NCI-H460 (cell line): ENCODE measurements around the genes PTGER1, DNAJB1 and ZNF333.

DNA sequence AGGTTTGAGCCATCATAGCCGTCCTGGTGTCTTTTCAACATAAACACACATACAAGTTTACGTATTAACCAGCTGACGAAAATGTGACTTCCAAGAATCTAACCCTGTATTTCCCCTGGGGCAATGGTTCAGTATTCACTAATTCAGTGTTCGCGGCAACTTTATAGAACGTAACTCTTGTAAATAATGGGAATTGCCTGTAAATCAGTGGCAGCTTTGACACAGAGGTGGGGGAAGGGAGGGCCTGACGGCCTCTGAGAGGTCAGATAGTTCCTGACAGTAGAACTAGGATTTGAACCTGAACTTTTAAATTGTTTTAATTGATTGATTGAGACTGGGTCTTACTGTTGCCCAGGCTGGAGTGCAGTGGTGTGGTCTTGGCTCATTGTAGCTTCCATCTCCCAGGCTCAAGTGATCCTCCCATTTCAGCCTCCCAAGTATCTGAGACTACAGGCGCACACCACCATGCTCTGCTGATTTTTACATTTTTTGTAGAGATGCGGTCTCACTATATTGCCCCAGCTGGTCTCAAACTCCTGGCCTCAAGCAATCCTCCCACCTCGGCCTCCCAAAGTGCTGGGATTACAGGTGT is 7.8 kb upstream of the PRKACA start:
RAMPAGE:
- cytosol, long total RNA: no peak
- long total RNA: no peak
- nucleus, long total RNA: no peak

DNA sequence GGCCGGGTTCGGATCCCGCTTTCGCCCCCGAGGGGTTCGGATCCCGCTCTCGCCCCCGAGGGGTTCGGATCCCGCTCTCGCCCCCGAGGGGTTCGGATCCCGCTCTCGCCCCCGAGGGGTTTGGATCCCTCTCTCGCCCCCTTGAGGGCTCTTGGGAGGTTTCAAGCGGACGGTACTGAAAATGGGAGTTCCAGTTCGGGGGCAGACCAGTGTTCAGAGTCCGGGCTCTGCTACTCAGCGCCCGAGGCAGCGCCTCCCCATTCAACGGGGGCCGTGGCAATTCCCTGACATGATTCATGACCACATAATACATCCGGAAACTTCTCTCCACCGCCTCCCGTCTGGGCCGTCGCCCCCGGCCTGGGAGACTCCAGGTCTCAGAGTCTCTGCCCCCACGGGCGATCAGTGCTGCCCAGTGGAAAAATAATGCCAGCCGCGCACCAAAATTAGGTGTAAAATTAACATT is 995 bp upstream of the ASF1B start:
RAMPAGE:
- cytosol, long total RNA: no peak
- long total RNA: no peak
- nucleus, long total RNA: no peak

RAMPAGE:
- cytosol, long total RNA: no peak
- long total RNA: no peak
- nucleus, long total RNA: no peak
Measured at GRCh38 chr19:14138408-14138996, 2.1 kb upstream of the ASF1B start.

RAMPAGE:
- cytosol, long total RNA: no peak
- long total RNA: no peak
- nucleus, long total RNA: no peak
Measured at GRCh38 chr19:14149148-14150208, 13.1 kb upstream of the ASF1B start.

RAMPAGE:
- cytosol, long total RNA: no peak
- long total RNA: no peak
- nucleus, long total RNA: no peak
Measured at GRCh38 chr19:14150209-14151204, 14.1 kb upstream of the ASF1B start.

DNA sequence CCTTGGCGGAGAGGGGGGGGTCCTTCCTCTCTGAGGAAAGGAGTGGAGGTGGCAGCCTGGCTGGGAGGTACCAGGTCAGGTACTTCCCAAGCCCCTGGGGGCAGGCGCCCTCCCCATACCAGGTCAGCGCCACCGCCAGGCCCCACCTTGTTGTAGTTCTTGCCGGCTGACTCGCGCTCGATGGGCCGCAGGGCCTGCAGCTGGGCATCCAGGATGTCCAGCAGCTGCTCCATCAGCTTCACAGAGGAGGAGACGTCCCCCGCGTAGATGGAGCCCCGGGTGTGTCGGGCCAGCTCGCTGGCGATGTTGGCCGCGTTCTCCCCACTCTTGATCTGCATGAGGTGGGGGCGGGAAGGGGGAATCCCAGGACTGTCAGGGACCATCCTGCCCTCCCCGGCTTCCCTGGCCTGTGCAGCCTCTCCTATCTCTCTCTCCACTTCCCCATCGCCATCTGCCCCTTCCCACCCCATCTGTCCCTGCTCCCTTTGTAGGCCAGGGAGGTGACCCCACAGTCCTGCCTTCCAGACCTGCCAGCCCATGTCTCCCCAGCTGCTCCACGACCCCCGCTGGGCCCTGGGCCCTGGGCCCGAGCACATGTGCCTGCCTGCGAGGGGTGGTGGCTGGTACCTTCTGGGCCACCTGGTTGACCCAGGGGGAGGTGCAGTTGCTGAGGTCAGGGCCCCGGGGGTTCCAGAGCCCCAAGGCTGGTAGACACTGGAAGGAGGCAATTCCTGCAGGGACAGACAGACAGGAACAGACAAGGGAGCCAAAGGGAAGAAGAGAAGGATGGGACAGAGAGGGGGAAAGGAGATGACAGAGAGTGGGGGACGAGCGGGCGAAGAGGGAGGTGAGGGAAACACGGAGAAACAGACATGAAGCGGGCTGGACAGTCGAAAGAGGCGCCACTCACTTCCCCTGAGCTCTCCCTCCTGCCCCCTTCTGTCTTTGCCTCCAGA is 23.9 kb upstream of the ASF1B start:
RAMPAGE:
- cytosol, long total RNA: no peak
- long total RNA: no peak
- nucleus, long total RNA: no peak

DNA sequence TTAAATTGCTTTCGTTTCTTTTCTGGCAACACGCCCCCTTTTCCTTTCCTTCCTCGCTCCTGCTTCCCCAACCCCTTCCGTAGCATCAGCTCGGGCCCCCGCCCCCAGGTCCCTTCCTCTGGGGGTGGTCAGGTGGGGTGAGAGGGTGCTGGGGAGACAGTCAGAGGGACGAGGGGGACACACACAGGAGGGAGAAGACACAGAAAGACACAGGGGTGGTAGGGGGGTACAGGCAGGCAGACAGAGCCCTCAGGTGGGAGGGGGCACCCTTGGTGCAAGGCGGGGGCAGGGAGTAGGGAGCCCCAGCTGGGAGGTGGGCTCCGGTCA is 30.7 kb upstream of the ASF1B start:
RAMPAGE:
- cytosol, long total RNA: no peak
- long total RNA: no peak
- nucleus, long total RNA: no peak

GRCh38 chr19:14206462-14207766 is 945 bp upstream of the ADGRL1 start:
RAMPAGE:
- cytosol, long total RNA: no peak
- long total RNA: no peak
- nucleus, long total RNA: no peak

DNA sequence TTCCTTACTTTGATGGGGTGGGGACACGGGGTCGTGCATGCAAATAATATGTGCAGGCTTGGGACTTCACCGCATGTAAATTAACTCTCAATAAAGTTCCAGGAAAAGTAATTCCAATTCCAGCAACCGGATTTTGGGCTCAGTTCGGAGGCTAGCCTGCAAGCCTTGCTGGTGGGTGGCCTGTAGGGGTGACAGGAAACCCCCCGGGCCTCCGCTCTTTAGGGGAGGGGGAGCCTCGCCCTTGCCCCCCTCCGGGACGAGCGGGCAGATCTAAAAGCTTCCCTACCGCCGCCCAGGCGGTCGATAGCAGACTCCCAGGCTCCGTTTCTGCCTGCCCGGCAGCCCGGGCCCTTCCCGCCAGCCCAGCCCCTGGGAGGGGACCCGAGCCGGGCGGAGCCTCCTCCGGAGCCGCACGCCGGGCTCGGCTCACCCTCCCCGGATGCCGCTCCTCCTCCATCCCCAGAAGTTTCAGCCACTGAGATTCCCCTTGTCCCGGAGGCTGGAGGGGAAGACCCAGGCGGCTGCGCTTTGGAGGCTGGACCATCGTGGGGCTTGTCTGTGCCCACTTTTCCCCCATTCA is 47.8 kb upstream of the ADGRE5 start:
RAMPAGE:
- cytosol, long total RNA: no peak
- long total RNA: no peak
- nucleus, long total RNA: no peak

RAMPAGE:
- cytosol, long total RNA: no peak
- long total RNA: no peak
- nucleus, long total RNA: no peak
Measured at GRCh38 chr19:14348165-14348834, 32.9 kb upstream of the ADGRE5 start.

GRCh38 chr19:14366567-14367158 is 14.6 kb upstream of the ADGRE5 start:
RAMPAGE:
- cytosol, long total RNA: no peak
- long total RNA: no peak
- nucleus, long total RNA: no peak

DNA sequence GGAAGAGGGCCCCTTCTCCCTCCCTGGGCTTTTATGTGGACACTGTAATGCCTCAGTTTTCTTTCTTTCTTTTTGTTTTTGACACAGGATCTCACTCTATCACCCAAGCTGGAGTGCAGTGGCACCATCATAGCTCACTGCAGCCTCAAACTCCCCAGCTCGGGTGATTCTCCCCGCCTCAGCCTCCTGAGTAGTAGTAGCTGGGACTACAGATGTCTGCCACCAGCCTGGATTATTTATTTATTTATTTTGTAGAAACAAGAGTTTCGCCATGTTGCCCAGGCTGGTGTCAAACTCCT is 722 bp upstream of the ADGRE5 start:
RAMPAGE:
- cytosol, long total RNA: no peak
- long total RNA: no peak
- nucleus, long total RNA: no peak

RAMPAGE:
- cytosol, long total RNA: no peak
- long total RNA: no peak
- nucleus, long total RNA: no peak
Measured at GRCh38 chr19:14409009-14409618, 10.0 kb downstream of the DDX39A start.

DNA sequence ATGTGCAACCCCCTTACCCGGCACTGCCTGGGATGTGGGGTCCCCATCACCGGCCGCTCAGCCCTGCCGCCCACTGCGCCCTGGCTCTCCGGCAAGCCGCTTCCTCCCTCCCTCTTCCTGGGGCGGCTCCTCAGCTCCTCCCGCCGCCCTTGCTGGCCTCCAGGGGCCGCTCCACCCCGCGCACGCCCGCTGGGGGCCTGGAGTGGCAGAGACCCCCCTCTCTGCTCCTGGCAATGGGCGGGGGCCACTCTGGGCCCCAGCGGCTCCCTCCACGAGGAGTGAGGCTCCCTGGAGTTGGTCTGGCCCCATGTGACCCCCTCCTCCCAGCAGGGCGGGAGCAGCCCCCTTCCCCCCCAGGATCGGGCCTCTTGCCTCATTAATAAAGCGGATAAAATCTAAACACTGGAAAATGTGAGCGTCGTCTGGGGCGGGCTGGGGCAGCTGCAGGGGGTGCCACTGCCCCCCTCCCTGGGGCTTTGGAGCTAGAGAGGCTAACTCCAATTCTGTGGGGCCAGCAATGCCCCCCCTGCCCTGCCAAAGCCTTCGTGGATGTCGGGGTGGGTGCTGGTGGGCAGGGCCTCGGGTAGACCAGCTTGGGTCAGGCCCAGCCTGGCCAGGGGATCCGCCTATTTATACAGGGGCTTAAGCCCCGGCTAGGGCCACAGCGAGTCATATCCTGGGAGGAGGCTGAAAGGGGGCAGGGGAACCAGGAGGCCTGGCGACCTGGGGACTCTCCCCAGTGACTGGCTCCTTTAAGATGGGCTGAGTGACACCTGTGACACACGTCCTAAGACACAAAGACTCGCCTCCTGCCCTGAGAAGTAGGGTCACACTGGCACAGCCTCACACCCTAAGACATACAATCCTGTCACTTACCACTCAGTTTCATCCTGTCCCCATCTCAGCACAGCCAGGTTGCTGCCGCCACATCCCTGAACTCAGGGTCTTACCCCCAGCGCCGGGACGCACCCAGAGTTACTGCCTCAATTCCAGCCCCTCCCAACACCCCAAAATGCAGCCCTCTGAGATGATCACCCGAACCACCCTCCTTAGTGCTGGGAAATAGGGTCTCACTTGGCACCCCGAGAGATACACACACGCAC is at the start of gene PTGER1:
Gene PTGER1, minus strand, starts transcription at position 110 of the 1,103 bp plus-strand sequence.
RAMPAGE:
- cytosol, long total RNA: no peak
- long total RNA: no peak
- nucleus, long total RNA: no peak

GRCh38 chr19:14517761-14518548 is at the start of gene DNAJB1:
DNAJB1 (minus strand) TSS chr19:14518397.
RAMPAGE:
- cytosol, long total RNA: start-site peak on the minus strand at chr19:14518390-14518400, 1,637 and 1,392 reads in 2 replicates
- long total RNA: start-site peak on the minus strand at chr19:14518391-14518400, 231 and 481 reads in 2 replicates
- nucleus, long total RNA: no peak

DNA sequence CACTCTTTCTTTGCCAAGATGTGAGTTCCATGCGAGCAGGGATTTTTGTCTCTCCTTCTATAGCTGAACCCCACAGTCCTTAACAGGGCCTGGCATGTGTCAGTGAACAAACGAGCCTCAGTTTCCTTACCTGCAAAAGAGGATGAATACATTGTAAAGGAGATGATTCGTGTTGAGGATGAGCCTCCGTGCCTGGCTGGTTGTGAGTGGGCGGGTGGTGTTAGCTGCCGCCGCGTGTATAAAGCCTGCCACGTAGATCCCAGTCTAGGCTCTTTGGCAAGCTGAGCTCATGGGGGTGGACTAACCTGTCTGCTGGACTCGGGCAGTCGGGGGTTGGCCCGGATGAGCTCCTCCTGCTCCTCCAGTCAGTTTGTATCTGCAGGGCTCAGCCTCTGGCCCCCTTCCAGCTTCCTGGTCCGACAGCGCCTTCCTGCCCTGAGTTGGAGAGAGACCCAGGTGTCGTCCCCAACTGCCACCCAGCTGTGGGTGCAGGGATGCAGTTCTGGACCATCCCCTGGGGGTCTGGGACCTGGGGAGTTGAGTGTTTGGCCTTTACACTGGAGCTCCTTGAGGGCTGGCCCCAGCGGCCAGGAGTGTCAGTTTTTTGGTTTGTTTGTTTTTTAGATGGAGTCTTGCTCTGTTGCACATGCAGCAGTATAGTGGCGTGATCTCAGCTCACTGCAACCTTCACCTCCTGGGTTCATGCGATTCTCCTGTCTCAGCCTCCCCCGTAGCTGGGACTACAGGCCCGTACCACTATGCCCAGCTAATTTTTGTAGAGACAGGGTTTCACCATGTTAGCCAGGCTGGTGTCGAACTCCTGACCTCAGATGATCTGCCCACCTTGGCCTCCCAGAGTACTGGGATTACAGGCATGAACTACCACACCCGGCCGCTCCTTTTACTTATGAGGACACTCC is 20.9 kb downstream of the TECR start:
RAMPAGE:
- cytosol, long total RNA: no peak
- long total RNA: no peak
- nucleus, long total RNA: no peak

GRCh38 chr19:14556481-14557156 is 15.2 kb downstream of the NDUFB7 start:
RAMPAGE:
- cytosol, long total RNA: no peak
- long total RNA: no peak
- nucleus, long total RNA: no peak

RAMPAGE:
- cytosol, long total RNA: no peak
- long total RNA: no peak
- nucleus, long total RNA: no peak
Measured at GRCh38 chr19:14689357-14690855, at the start of gene ZNF333. ZNF333 (plus strand) TSS chr19:14690048.

GRCh38 chr19:14758829-14759344 is 19.5 kb downstream of the ADGRE2 start:
RAMPAGE:
- cytosol, long total RNA: no peak
- long total RNA: no peak
- nucleus, long total RNA: no peak

GRCh38 chr19:15165189-15165573 is 35.6 kb downstream of the NOTCH3 start:
RAMPAGE:
- cytosol, long total RNA: no peak
- long total RNA: no peak
- nucleus, long total RNA: no peak